ENCODE measurements around the genes WDR43 and PCARE.

GRCh38 chr2:28359167-28360135 is 33.2 kb upstream of the FOSL2 start:
- PRO-cap: no peak

- PRO-cap: no peak
Observed at GRCh38 chr2:28394891-28395166, 2.2 kb downstream of the FOSL2 start.

- PRO-cap: no peak
Observed at GRCh38 chr2:28414581-28414938, 21.9 kb downstream of the FOSL2 start.

DNA sequence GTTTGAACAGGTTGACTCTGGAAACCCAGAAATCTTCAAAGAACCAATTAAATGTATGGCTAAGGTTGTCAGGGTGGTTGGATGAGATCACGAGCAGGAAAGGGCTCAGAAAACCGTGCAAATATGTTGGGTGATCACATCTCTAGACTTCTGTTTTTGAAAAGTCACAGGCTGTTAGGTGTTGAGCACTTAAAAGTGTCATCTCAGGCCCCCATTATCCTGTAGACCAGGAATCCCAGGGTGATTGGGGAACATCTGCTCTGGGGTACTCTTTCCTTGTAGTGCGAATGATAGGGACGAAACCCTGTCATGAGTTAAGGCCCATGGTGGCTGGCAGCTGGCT is 25.0 kb downstream of the FOSL2 start:
- PRO-cap: no peak

DNA sequence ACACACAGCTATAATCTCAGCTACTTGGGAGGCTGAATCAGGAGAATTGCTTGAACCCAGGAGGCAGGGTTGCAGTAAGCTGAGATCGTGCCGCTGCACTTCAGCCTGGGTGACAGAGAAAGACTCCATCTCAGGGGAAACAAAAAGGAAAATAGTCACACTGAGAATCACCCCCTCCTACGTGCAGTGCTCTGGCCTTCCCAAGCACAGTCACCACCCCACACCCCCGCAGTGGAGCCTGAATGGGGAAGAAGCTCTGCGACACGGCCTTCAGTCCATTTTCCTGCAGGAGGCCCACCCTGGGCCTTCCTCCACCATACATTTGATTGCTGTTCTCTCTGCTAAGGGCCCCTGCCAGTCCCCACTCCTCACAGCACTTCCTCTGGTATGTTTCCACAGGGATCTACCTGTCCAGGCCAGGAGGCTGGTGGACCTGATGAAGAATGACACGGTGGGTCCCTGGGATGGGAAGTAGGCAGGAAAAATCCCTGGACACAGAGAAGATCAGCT is 81.9 kb downstream of the PLB1 start:
- PRO-cap: no peak

GRCh38 chr2:28587731-28588795 is 92.2 kb downstream of the PLB1 start:
- PRO-cap: no peak

GRCh38 chr2:28613036-28613790 is 117.4 kb downstream of the PLB1 start:
- PRO-cap: no peak

DNA sequence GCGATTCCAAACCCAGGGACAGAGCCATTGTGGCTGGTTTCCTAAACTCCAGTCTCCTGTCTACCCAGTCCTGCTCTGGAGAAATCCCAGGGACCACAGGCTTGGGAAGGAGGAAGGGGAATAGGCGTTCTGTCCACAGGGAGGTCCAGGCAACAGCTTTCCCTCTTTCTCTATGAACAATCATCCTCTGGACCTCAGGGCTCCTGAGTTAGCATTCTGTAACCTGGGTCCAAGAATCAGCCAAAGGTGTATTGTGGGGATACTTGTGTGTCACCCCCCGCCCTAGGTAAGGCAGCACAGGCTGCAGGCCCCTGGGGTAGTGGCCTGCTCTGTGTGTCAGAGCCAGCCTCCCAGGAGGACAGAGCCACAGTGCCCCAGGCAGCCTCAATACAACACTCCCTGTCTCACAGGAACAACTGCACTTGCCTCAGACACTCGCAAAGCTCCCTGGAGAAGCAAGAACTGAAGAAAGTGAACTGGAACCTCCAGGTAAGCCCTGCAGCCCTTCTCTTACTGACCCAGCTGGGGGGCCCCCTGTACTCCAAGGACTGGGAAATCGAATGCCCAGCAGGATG is 121.4 kb upstream of the PPP1CB start:
- PRO-cap: no peak

GRCh38 chr2:28649420-28649896 is 102.2 kb upstream of the PPP1CB start:
- PRO-cap: no peak

DNA sequence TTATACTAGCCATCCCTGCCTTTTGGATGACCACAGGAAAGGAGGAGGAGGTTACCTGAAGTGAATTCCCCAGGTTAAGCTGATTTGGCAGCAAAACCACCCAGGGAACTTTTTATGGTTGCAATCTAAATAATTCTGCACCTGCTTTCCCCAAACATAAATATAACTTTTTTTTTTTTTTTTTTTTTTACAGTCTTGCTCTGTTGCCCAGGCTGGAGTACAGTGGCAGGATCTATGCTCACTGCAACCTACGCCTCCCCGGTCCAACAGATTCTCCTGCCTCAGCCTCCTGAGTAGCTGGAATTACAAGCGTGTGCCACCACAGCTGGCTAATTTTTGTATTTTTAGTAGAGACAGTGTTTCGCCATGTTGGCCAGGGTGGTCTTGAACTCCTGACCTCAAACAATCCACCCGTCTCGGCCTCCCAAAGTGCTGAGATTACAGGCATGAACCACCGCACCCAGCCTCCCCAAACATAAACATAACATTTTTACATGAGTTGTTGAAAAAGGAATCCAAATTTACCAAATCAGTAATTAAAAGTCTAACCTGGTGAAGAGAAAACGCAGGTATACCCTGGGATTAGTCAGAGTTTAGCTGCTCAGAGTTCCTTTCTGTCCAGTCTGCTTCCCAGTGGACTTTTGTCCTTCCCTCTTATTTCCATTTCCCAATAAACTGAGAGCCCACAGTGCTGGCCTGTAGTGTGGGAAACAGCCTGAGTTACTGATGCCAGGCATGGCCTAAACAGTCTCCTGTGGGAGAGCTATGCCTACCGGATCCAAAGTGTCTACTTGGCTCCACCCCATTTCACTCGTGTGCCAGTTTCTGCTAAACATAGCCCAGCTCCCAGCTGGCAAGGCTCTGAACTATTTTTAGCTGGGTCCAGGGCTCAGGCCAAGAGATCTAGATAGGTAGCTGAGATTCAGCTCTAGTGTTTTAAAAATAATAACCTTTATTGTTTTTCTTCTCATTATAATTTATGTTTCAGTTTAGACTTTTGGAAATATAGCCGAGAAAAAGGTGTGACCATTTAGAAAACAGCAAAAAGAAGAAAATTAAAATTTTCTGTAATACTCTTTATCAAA is 15.8 kb upstream of the PPP1CB start:
- PRO-cap: unidirectional peak, minus-strand start at position 643 of the sequence; unidirectional peak, minus-strand start at position 725 of the sequence; unidirectional peak, minus-strand start at position 754 of the sequence

- PRO-cap: no peak
Observed at GRCh38 chr2:28745312-28745732, 6.3 kb upstream of the PPP1CB start.

- PRO-cap: no peak
Observed at GRCh38 chr2:28775601-28776194, 24.1 kb downstream of the PPP1CB start.

DNA sequence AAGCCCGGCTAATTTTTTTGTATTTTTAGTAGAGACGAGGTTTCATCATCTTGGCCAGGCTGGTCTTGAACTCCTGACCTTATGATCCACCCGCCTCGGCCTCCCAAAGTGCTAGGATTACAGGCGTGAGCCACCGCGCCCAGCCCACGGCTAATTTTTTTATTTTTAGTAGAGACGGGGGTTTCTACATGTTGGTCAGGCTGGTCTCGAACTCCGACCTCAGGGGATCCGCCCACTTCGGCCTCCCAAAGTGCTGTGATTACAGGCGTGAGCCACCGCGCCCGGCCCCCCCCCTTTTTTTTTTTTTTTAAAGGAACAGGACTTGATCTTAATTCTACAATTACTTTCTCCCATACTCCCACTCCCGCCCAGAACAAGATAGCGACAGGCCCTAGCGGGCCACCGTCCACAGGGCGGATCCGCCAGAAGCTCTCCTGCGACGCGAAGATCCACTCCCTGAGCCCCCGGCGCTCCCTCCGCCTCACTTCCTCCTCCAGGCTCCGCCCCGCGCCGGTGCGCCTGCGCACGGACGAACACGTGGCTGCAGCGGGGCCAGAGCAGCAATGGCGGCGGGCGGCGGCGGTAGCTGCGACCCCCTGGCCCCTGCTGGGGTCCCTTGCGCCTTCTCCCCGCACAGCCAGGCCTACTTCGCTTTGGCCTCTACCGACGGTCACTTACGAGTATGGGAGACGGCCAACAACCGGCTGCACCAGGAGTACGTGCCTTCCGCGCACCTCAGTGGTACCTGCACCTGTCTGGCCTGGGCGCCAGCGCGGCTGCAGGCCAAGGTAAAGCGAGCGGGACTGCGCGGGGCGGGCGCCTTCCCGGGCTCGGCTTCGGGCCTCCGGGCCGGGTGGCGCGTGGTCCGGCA is at the start of gene WDR43:
TSS of gene WDR43 (plus strand) at position 532 of the 871 bp plus-strand sequence.
- PRO-cap: bidirectional peak, plus-strand start at position 563 of the sequence, minus-strand start at position 483 of the sequence

GRCh38 chr2:29013500-29014117 is 32.5 kb downstream of the TOGARAM2 start:
- PRO-cap: no peak

DNA sequence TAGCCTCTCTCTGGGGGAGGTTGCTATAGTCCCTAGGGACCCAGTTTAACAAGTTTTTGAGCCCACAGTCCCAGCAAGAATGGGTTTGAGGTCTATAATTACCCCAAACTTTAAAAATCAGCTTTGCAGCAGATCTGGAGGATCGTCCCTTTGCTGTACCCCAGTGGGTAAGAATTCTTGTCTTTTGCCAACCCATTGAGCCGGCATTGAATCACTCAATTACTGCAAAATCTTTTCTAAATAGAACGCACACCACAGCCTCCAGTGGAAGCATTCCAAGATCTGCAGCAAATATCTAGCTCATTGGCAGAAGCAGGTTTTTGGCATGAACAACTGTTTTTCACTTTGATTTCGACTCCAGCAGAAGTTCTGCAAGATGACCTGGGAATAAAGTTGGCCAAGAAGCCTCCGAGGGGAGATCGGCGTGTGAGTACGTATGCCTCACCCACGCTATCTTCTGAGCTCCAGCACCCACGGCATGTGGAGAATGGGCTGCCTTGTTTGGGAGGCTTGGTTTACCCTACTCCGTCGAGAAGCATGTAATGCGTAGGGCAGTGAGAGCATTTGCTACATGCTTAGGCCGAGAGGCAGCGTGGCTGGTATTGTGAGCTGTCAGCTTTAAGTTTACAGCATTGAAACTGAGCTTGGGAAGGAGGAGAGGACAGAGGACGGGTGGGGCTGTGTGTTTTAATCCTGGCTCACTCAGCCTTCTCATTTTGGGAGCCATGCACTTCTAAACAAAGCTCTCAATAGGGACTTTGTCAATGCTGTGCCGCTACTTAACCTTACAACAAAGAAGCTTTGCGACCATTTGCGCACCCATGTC is 10.6 kb downstream of the PCARE start:
- PRO-cap: no peak

- PRO-cap: no peak
Observed at GRCh38 chr2:29074352-29074699, at the start of gene PCARE. TSS of gene PCARE (minus strand) at chr2:29074523.

- PRO-cap: no peak
Observed at GRCh38 chr2:29108059-29108849, 7.0 kb upstream of the CLIP4 start.

DNA sequence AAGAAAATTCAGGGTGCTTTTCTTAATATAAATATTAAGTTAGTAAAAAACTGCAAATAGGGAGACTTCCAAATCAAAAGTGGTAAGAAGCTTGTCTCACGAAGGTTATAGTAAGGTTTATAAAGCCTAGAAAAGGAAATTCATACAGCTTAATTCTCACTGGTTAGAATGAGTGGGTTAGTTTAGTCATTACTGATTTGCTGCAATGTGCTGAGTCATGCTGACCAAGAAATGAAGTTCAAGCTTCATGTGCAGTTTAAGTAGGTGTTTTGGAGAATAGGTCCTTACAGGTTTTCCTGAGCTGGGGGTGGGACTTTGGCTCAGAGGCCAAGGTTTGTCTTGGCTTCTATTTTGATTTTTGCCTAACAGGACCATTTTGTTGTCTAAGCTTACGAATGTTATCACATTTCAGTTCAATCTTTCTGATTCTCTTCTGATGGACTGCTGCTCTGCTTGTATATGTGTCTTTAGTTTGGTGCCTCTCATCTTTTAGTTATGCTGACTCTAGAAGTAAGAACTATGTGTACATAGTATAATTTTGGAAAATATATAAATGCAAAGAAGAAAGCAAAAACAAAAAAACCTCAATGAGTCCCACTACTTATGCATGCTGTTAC is 15.1 kb downstream of the CLIP4 start:
- PRO-cap: no peak

- PRO-cap: no peak
Observed at GRCh38 chr2:29315137-29315321, 199.8 kb downstream of the CLIP4 start.

DNA sequence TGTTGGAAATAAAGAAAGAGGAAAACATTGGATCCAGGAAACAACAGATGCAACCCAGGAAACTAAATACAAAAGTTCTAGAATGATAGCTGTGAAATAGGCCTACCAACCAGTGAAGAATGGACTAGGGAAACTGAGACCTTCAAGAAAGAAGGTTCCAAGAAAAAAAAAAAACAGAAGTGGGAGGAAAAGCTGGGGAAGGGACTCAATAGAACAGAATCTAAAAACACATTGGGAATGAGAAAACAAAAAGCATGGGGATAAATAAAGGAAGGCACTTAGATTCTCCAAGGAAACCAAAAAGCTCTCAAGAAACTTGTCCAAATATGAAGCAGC is 32.8 kb upstream of the ALK start:
- PRO-cap: no peak